Airway epithelial cell (primary cell): ENCODE measurements around a stretch of chr11.

GRCh38 chr11:72483761-72484268 lies 49.5 kb upstream of the CLPB start:
- RAMPAGE, long total RNA, result no peak

GRCh38 chr11:72642142-72642691 lies 32.0 kb downstream of the PDE2A start:
- RAMPAGE, long total RNA, result no peak

DNA sequence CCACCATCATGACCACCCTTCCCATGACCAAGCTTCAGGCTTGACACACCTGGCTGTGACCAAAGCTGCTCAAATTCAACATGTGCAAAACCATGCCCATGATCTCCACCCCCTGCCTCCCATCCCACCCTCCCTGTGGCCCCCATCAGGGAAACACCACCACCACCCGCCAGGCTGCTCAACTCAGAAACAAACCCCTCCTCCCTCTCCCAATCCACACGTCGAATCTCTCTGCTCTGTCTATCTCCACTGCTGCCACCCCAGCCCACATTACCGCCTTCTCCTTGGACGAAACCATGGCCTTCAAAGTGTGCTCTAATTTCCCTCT lies 19.7 kb upstream of the PDE2A start:
- RAMPAGE, long total RNA, result no peak

DNA sequence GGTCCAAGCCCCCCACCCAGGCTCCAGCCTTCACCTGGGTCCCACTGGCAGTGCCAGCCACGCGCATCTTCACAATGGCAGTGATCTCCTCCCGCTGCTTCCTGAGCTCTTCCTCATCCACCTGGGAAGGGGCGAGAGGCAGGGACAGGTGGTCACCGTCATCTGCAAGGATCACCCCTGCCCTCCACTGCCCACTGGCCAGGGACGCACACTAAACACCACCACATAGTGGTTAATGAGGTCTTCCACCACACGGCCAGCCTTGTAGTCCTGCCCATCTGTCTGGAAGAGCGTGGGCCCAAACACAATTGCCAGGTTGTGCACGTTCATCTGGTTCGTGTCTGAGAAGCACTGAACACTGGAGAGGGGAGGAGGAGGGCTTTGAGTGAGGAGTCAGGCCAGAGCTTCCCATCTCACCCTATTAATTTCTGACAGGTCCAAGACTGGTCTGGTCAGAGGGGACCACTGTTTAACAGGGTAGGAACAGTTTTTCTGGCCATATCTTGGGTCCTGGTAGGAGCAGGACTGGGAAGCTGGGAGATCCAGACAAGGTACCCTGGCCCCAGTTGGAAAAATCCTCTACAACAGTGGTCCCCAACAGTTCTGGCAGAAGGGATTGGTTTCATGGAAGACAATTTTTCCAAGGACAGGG lies 21.4 kb upstream of the PDE2A start:
- RAMPAGE, long total RNA, result no peak

GRCh38 chr11:72741241-72741830 lies 10.9 kb downstream of the ARAP1 start:
- RAMPAGE, long total RNA, result no peak

- RAMPAGE, long total RNA, result no peak
Observed at GRCh38 chr11:72773204-72774146, 20.4 kb downstream of the STARD10 start.

GRCh38 chr11:72780913-72781430 lies 12.9 kb downstream of the STARD10 start:
- RAMPAGE, long total RNA, result start-site peak on the minus strand at chr11:72781214-72781251, 101 and 53 reads in 2 replicates

- RAMPAGE, long total RNA, result no peak
Observed at GRCh38 chr11:73028434-73029105, 113.5 kb downstream of the FCHSD2 start.

GRCh38 chr11:73173570-73174452 lies 31.7 kb upstream of the FCHSD2 start:
- RAMPAGE, long total RNA, result no peak

GRCh38 chr11:73217137-73217695 lies 865 bp upstream of the P2RY2 start:
- RAMPAGE, long total RNA, result no peak

DNA sequence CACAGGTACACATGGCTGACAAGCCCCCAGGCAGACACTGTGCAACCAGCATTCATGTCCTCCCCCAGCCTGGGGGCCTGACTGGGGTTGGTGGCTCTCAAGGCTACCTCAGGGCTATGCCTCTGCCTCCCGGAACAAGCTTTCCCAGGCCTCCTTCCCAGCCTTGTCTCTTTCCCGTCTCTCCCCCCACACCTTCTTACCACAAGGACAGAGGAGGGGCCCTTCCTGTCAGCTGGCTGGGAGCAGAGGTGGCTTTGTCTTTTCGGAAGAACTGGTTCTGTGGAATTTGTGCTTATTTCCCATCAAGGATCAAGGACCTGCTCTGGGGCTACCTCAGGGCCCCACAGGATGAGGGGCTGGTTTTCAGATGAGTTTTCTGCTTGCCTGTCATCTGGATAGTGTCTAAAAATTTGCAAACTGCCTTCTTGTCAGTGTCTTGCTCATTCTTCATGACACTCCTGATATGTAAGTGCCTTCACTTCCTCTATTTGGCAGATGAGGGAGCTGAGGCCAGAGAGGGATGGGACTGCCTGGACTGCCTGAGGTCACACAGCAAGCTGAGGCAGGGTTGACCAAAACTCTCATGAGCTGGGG lies 2.4 kb upstream of the P2RY6 start:
- RAMPAGE, long total RNA, result no peak

GRCh38 chr11:73381042-73381464 lies 4.9 kb downstream of the RELT start:
- RAMPAGE, long total RNA, result no peak

DNA sequence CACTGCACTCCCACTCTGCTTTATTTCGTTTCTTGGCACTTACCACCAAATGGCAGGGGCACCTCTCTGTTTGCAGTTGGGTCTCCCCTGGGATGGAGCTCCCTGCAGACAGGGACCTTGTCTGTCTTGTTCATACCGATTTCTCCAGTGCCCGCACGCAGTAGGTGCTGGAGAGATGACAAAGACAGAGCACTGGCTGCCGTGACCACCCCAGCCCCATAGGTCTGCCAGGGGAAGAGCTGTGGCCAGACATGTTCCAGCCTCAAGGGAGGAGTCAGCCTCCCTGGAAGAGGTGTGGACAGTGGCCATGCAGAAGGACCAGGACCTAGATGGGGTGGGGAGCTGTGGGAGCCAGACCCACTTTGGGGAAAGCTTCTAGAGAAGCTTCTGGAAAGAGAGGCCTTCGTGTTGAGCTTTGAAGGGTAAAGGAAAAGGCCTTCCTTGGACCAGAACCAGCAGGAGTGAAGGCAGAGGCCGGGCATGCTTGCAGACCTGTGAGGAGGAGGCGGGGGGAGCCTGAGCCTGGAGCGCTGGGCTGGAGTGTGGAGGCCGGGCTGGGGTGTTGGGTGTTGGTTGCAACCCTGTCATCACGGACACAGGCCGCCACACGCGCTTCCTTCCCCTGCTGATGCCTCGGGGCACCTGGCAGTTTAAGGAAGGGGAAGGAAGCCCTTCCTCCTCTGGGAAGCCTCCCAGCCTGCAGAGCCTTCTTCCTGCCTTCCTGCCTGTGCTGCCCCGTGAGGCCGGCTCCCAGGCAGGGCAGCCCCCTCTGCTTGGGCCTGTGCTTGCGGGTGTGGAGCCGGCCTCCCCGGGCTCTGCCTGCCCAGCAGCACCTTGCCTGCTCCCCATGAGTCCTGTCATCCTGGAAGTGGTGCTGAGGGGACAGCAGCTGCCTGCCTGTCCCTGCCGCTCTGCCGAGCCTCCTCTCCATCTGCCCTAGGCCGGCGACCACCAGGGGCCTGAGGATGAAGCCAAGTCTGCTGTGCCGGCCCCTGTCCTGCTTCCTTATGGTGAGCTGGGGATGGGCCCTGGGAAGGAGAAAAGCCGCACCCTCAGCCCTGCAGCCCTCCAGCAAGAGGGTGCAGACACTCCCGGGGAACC lies 12.3 kb downstream of the RELT start:
- RAMPAGE, long total RNA, result no peak

GRCh38 chr11:73389992-73390748 lies 14.0 kb downstream of the RELT start:
- RAMPAGE, long total RNA, result no peak

DNA sequence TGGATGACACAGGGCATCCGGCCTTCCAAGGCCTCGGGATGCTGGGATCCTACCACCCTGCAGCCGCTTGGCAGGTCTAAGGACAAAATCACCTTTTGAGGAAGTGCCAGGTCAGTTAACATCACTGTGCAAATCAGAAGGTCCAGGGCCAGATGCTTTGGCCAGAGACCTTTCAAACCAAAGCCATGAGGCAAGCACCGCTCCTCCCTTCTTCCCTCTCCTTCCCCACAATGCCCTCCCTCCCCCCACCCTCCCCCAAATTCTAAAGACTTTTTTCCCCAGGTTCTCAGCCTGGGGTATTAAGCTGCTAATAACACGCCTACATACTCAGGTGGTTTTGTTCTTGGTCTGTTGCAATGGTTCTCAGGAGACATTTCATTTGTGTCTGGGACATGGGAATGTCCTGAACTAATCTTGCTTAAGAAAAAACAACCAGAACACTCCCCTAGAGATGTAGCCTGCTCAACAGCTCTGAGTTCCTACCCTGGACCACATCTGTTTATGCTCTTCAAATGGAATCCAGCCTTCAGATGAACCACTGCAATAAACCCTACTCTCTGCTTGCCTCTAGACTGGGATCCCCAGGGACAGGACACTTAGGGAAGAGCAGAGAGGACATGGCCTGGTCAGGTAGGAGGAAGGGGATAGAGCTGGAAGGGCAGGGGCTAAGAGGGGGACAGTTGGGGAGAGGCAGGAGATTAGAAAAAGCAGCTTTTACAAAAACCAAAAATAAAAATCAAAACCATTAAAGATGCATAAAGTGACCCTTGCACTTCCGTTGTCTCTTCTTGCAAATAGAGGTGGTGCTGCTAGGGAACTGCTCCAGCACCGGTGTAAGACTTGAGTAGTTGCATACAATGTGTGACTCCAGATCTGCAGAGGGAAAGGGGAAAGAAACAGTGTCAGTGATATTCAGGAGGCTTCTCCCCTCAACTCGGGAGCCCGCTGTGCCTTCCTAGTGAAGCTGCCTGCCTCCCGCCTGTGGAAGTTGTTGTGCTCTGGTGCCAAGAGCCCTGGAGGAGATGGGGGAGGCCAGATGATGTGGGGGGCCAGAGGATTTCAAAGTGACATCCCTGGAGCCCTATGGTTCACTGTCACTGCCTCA lies 30.0 kb downstream of the RELT start:
- RAMPAGE, long total RNA, result no peak

GRCh38 chr11:73465274-73465833 lies 89.2 kb downstream of the RELT start:
- RAMPAGE, long total RNA, result no peak

GRCh38 chr11:73754922-73755370 lies 5.9 kb downstream of the RAB6A start:
- RAMPAGE, long total RNA, result no peak

DNA sequence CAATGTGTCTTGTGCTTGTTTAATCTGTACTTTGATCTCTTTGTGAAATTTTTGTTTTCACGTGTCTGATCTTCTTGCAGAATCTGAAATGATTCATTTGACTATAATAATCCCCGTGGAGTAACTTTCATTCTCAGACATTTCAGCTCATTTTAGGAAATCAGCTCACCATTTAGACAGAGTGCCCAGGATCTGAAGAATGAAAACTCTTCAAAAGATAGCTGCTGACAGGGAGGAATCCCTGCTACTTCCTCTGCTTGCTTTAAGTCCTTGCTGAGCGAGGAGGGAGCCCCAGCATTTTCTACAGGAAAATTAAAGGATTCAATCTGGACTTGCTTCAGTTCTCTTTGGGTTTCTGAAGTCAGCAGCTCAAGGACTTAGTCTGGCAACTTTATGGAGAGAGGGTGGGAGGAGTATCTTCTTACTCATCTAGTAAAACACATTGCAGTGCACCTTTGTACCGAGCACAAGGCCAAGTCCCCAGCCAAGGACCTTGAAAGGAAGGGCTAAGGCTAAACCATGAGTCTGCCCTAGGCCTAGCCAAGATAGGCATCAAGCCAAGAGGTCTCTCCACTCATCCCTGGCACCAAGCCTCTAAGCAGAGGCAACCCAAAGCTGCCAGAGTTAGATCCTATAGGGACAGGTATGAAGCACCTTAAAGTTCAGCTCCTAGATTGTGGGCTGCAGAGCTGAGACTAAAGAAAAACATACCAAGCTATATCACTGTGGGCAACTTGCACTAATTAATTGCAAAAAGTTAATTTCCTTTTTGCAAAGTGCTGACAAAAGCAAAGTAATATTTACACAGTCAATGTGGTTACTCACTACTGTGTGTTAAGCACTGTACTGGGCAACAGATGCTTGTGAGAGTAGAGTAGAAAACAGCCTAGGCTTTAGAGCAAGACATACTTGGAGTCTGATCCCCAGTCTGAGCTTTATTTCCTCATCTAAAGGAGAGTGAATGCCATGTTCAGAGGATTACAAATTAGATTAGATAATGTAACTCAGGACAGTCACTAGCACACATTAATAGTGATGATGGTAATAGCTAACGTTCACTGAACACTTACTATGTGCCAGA lies 7.4 kb downstream of the COA4 start:
- RAMPAGE, long total RNA, result no peak

DNA sequence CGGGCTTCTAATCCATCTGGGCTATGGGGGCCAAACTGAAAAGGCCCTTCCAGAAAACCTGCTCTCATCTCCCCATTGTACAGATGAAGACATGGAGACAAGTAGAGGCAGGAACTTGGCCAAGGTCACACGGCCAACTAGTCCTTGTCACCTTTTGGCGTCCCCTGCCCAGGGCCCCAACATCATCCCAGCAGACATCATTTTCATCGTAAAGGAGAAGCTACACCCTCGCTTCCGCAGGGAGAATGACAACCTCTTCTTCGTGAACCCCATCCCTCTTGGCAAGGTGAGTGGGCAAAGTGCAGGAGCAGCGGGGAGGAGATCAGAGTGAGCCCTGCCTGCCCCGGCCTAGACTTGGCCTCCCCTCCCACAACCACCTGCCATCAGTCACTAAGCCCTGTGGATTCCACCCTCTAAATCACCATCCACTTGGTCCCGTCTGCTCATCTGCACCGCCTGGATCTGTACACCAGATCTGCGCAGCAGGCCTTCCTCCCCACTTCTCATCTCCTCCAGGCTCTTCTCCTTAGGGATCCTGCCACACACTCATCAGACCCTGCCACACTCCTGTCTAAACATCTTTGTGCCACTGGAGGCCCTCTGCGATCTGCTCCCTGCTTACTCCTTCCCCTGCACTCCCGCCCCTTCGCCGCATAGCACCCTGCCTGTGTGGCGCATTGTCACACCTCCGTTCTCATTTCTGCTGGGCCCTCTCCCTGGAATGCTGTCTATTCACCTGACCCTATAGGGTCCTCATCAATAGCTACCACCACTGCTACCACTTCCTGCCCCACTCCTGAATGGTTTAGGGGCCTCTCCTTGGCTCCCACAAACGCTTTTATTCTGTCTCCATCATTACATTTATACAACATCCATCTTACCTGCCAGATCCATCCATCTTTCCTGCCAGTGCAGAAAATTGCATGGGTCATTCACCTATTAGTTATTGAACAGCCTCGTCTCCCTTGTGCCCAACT lies 14.2 kb downstream of the UCP2 start:
- RAMPAGE, long total RNA, result no peak

DNA sequence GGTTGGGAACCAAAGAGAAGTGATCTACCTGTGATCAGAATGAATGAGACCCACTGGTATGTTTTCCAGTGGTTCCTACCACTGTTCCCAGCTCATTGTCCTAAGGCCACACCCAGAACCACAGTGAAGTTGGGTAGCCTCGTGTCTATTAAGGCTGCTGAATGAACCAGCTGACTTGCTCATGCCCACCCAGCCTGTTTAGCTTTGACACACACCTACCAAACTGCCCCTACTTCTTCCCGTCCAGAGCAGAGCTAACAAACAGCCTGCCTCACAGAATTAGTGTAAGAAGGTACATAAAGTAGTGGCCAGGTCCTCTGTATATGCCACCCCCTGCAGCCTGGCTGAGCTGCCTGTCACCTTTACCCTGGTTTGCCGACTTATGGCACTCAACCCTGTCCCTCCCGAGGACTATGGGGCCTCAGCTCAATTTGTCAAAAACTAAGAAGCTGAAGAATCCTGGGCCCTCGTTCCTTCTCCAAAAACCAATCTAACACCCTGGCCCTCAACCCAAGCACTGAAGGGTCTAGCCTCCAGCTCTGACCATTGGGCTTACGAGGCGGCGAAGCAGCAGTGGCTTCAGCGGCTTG lies 9.9 kb downstream of the UCP2 start:
- RAMPAGE, long total RNA, result no peak